ENCODE data around the genes HLA-DRB5, HLA-DRB1, HLA-DOB and HLA-DOA.

DNA sequence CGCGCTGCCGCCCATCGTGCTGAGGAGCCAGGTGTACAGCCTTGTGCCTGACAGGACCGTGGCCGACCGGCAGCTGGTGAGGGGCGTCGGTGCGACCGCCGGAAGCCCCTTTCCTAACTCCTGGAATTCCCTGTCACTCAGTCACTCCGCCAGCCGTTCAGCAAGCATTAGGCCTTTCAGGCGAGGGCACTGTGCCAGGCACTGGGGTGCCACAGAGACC lies 429 bp downstream of the STK19 start:
- PRO-cap, result no peak

DNA sequence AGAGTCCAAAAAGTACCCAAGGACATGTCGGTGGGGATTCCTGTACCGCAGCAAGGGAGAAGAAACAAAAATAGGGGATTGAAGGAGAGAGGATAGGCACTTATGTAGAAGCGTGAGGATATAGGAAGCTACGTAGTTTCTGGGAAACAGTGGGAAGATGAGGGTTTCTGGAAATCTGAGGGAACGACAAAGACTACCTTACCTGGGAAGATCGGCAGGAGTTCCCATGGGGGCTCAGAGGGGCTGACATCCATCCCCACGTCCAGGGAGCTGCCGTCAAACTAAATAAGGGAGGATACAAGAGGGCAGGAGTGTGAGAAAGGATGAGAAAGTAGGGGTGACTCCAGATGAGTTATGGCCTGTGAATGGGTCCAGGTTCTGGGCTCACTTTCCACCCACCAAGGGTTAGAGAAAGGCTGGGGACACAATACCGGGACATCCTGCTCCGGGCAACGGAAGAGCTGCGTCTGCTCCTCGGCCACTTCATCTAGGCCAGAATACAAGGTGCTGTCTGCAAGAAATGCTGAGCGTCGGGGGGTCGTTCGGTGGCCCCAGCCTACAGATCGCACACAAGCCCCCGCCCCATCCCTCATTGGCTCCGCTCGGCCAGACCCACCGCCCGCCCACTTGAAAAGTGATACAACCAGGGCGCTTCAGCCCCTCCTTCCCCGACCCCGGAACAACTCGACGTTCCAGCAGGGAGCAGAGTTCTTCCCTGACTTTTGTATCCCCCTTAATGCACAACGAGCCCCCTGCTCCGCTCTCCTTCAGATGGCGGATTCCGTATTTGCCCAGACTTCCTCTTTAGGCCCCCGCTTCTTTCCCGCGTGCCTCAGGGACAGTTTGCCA lies 582 bp downstream of the ATF6B start:
- PRO-cap, result no peak

GRCh38 chr6:32183307-32183886 lies 656 bp downstream of the AGER start:
- PRO-cap, result no peak

DNA sequence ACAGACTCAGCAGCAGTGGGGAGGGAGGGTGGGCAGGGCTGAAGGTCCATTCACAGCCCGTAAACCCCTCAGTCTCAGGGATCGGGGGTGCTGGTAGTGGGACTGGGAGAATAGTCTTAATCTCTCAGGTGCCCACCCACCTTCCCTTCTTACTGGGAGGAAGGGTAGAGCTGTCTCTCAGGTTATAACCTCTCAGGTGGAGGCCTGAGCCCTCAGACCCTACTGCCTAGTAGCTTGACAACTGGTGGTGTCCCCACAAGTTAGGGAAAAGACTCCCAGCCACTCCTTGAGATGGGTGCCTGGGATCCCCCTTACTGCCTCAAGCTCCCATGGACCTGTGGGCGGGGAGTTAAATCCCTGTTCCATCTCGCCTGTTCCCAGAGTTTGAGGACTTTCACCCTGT lies 807 bp upstream of the PBX2 start:
- PRO-cap, result no peak

DNA sequence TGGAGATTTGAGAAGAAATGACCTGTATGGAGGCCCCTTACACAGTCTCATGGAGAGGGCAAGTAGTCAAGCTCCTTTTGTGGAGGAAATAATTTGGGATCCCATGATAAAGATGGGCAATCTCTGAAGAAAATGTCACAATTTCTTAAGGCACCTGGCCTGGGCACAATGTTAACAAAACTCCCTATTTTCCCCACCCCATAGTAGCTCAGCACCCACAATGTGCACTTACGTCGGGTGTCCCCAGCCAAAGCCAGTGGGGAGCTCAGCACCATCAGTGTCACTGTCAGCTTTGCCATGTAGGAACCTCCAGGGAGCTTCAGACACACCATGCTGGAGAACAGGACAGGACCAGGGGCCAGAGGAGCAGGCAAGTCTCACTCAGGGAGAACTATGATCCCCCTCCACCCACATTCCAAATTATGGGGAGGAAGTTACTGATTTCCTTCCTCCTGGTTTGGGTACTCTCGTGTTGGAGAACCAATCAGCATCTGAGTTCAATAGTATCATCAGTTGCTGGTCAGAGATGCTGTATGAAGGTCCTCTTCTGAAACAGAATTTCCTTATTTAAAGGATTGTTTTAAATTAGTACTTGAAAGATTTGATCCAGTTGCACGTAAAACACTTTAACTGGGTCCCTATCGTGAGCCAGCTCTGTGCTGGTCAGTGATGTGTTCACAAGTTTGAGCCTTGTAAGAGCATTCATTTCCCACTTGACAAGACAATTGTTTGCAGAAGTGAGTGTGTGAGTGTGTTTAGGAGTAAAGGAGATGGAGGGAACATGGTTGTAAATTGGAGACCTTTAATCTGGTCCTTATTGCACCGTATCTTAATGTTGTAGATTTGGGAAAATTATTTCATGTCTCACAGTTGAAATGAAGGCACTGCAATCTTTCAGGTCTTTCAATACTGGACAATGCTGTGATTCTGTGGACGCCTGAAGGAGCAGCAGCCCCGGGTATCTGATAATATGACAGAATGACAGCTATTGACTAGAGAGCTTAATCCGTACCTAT lies at the start of gene HLA-DRB5:
HLA-DRB5 (minus strand) TSS at position 395 of the 1,016 bp plus-strand sequence.
- PRO-cap, result unidirectional peak, minus-strand start at position 417 of the sequence

GRCh38 chr6:32584610-32584957 lies 5.1 kb downstream of the HLA-DRB1 start:
- PRO-cap, result unidirectional peak, minus-strand start at chr6:32584698

DNA sequence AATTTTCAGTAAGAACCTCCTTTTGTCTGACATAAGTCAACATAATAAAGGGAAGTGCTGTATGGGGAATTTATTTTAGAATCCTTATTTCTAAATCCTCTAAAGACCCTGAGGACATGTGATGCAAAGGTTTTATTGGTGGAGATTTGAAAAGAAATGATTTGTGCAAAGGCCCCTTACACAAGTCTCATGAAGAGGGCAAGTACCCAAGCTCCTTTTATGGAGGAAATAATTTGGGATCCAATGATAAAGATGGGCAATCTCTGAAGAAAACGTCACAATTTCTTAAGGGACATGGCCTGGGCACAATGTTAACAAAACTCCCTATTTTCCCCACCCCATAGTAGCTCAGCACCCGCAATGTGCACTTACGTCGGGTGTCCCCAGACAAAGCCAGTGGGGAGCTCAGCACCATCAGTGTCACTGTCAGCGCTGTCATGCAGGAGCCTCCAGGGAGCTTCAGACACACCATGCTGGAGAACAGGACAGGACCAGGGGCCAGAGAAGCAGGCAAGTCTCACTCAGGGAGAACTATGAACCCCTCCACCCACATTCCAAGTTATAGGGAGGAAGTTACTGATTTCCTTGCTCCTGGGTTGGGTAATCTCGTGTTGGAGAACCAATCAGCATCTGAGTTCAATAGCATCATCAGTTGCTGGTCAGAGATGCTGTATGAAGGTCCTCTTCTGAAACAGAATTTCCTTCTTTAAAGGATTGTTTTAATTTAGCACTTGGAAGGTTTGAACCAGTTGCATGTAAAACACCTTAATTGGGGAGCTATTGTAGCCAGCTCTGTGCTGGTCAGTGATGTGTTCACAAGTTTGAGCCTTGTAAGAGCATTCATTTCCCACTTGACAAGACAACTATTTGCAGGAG lies at the start of gene HLA-DRB1:
HLA-DRB1 (minus strand) TSS at position 578 of the 876 bp plus-strand sequence.
- PRO-cap, result no peak

- PRO-cap, result no peak
Measured at GRCh38 chr6:32607507-32608156, 18.0 kb upstream of the HLA-DRB1 start.

- PRO-cap, result no peak
Measured at GRCh38 chr6:32665719-32666115, 740 bp downstream of the HLA-DQB1 start.

GRCh38 chr6:32689422-32690008 lies 23.1 kb upstream of the HLA-DQB1 start:
- PRO-cap, result no peak

DNA sequence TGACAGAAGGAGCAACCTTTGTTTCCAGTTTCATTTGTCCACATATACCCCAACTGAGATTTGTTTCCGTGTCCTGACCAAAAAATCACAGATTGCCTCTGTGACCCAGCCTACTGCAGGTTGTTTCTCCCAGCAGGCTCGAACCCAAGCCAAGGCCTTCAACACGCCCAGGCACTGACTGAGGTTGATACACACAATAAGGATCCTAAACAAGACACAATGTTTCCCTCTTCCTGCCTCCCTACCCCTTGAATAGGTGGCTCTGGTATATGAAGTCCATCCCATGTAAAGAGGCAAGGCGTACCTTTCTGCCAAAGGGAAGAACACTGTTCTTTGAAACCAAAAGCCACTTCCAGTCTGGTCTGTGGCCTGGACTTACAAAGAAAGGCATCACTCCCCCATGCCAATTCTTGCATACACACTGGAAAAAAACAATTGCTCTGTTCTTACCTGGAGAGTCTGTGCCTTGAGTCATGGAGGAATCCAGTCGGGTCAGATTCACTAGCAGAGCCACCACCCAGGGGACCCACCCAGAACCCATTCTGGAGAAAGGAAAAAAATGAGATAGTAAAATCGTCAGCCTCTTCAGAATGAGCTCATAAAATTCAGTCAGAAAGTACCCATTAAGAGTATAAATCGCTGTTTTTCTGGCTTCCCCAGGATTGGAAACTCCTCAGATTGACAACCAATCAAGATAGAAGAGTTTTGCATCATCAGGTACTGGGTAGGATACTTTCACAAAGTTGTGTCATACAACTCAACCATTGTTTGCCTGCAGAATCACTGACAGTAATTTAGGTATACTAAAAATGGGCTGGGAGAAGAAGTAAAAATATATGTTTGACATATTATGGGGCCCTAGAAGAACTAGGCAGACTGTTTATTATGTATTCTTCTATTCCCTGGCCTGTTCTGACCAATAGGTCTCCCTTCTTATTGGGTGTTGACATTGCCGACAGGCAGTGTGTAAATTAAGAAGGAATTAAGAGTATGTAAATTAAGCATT lies at the start of gene HLA-DOB:
HLA-DOB (minus strand) TSS at position 592 of the 1,006 bp plus-strand sequence.
- PRO-cap, result no peak

GRCh38 chr6:32842083-32842282 lies 1.9 kb downstream of the PSMB8 start:
- PRO-cap, result no peak

DNA sequence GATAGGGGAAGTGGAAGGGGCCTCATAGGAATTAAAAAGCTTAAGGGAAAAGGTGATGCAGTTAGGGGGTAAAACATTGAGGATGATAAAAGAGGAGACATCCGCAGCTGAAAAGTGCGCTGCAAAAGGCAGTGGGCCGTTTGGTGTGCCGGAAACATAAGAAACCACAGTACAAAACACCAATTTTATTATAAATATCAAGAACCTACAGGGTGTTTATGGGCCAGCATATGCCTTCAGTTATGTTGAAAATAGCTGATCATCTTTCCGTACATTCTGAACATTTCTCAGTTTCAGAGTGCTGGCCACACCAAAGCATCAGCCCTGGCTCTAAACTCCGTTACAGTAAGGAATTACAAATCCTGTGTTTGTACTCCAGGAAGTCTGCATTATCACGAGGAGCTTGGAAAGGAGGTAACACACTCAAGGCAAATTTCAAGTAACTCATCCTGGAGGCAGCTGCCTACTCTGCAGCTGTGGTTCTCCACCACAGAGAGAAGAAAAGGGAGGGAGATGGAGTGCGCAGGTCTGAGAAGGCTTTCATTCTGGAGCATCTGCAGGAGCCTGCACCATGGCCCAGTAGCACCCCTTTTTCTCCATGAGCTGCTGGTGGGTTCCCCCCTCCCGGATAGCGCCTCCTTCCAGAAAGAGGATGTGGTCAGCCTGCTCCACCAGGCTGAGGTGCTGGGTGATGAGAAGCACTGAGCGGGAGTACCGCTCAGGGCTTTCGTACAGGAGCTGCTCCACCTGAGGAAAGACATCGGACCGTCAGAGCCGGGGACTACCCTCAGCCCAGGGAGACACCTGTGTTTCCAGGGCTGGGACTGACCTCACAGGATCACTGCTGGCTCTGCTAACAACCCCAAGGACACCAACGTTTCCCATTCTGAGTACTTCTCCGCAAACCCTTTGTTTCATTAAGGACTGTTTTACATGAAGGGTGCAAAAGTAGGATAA lies 1.5 kb upstream of the PSMB8 start:
- PRO-cap, result no peak

- PRO-cap, result bidirectional peak, plus-strand start at chr6:32853284, minus-strand start at chr6:32853213
Measured at GRCh38 chr6:32852979-32853367, 531 bp downstream of the TAP1 start.

DNA sequence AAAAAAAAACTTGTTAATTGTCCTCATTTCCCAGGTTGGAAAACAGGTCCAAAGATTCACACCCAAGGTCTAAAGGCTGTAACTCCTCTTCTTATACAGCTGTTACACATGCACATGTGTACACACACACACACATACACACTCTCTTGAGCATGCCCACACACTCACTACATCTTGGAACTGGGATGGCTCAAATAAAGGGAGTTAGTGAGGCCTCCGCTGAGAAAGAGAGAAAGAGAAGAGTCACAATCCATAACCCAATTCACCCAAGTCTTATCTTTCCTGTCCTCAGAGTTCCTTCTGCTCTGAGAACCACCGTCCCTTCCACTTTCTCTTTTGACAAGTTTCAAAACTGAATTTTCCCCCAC lies 3.1 kb upstream of the HLA-DMB start:
- PRO-cap, result unidirectional peak, minus-strand start at position 264 of the sequence

DNA sequence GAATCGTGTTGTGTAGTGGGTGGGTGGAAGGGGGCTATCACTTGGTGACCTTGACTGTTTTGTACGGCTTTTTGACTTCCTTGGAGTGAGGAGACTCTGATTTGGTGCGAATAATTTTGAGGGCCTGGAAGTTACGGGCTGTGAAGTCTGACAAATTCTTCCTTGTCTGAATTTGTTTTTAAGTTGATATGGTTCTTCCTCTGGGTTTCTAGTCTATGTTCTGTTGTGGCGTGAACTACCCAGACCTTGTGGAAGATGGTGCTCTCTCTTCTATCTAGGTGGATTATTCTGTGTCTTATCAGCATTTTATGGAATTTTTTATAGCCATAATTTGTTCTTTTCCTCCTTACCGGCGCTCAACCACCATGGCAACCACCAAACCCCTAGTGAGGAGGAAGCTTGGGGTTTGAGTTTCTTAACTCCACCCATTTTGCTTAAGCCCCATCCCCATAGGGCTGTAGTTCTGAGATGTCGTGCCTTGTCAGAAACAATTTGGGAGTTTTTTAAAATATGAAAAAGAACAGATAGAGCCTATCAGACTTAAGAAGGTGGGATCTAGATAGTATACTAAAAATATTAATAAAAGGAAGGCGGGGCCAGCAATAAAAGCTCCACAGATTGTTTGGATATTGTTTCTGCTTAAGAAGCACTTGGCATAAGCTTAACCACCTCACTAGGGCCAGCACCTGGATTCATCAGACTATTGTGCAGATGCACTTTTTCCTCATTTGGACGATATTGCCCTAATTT lies 5.5 kb downstream of the BRD2 start:
- PRO-cap, result unidirectional peak, minus-strand start at position 280 of the sequence; unidirectional peak, minus-strand start at position 388 of the sequence

GRCh38 chr6:33009065-33009918 lies at the start of gene HLA-DOA:
Gene HLA-DOA, minus strand, starts transcription at chr6:33009591.
- PRO-cap, result bidirectional peak, plus-strand start at chr6:33009826, minus-strand start at chr6:33009602

- PRO-cap, result no peak
Measured at GRCh38 chr6:33057268-33057692, 18.5 kb upstream of the HLA-DPB1 start.

DNA sequence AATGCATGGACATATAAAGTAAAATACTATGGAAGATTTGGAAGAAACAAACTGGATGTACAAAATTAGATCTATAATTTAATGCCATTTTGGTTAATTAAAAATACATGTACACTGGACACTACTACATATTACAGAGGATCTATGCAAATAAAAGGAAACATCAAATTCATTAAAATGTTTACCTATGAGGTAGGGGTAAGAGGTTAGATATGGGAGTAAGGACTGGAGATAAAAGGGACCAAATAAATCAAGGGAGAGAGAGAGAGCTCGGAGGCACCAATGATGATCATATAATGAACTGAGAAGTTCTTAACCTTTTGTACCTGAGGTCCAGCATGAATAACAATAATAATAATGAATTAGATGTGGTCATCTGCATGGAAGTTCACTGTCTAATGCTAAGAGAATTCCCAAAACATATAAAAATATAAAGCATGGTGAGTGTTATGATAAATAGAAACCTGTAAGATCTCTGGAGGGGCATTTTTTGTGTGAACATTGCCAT lies 8.1 kb upstream of the HLA-DPB1 start:
- PRO-cap, result no peak

DNA sequence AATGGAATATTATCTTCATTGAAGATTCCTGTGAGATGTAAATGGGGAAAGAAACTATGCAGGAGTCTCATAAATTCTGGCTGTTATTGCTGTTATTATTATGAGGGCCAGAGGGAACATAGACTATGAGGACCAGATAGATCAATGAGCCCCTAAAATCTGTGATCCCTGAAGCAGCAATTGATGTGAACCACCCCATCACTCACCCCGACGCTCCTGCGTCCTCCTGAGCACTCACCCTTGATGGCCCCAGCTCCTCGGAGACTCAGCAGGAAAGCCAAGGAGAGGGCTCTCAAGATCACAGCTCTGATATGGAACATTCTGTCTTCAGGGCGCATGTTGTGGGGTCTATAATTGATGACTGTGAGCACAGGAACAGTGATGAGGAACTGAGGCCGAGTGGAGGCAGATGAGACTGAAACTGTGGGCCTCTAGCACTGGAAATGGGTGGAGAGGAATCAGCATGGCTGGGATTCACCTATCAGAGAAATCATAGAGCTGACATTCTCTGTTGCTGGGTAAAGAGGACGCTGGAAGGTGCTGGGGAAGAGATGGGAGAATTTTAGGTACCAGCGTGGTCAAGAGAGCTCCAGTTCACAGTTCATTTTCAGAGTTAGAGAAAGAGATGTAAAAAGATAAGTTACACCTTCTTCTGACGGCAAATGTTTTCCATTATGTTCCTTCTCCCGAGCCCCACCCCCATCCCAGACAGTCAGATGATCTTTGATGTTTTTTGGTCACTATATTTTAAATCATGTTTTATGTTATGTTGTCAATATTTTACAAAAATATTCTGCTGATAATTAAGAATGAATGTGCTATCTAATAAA lies 2.3 kb upstream of the HLA-DPB1 start:
- PRO-cap, result bidirectional peak, plus-strand start at position 569 of the sequence, minus-strand start at position 417 of the sequence